ENCODE measurements around the genes SYT7, FADS1 and FADS2.

DNA sequence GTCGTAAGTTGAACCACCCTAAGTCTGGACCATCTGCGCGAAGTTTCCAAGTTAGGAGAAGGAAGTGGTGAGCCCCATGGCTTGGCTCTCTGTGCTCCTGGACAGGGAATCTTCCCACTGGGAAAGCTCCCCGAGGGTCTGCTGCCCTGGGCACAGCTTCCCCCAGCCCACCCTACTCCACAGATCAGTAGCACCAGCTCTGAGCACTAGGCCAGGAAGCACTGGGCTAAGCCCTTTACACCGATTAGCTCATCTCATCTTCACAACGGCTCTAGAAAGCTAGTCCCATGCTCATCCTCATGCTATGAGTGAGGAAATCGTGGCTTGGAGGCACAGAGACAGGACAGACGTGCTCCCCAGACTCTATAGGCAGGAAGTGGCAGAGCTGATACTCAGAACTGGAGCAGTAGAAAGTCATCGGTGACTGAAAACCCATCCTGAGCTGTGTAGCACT lies 9.4 kb downstream of the CD5 start:
- PRO-cap, 3 experiments = no peak in any of the 3 experiments
- RRBS = no CpG with 5 or more reads among the region's 9 CpGs

DNA sequence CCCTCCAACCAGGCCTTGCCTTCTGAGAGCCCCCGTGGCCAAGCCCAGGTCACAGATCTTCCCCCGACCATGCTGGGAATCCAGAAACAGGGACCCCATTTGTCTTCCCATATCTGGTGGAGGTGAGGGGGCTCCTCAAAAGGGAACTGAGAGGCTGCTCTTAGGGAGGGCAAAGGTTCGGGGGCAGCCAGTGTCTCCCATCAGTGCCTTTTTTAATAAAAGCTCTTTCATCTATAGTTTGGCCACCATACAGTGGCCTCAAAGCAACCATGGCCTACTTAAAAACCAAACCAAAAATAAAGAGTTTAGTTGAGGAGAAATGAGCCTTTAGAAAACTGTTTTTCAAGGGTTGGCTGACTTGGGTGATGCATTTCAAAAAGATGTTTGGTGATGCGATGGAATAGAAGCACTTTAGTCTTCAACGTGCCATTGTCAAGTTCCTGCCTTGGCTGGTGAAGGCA lies 25.3 kb downstream of the CD5 start:
- PRO-cap, 3 experiments = no peak in any of the 3 experiments
- RRBS = no CpG with 5 or more reads among the region's 5 CpGs

DNA sequence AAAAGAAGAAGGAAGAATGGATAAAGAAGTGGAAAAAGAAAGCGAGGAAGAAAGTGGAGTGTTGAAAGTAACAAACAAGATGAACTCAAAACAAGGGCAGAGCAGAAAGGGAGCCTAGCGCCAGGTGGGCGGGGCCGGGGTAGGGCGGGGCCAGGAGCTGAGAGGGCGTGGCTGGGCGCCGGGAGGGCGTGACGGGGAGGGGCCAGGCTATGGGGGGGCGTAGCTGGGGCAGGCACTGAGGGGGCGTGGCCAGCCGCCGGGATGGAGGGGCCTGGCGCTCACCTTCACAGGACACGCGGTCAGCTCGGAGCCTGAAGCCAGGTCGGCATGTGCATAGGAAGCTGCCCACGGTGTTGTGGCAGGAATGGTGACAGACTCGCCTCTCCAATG lies 13.6 kb downstream of the VWCE start:
- PRO-cap, 3 experiments = no peak in any of the 3 experiments
- RRBS = 14% methylated on average over 10 of the region's 21 CpGs

DNA sequence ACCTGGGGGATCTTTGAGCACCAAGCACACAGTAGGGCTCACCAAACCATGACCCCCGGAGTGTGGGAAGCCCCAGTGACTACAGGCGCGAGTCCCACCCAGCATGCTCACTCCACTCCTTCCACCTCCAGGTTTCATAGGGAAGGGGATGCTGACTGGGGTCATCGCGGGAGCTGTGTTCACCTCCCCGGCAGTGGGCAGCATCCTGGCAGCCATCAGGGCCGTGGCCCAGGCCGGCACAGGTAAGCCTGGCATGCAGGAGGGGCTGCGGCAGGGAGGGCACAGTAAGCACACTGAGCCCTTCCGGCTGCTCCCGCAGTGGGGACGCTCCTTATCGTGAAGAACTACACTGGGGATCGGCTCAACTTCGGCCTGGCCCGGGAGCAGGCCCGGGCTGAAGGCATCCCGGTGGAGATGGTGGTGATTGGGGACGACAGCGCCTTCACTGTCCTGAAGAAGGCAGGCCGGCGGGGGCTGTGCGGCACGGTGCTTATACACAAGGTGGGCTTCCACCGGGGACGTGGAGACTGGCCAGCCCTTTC lies 6.0 kb downstream of the TKFC start:
- PRO-cap, 3 experiments = no peak in any of the 3 experiments
- RRBS = 91% methylated on average over 19 of the region's 26 CpGs

- PRO-cap, 3 experiments = no peak in any of the 3 experiments
- RRBS = no CpG with 5 or more reads among the region's 20 CpGs
Observed at GRCh38 chr11:61347331-61348624, 13.9 kb downstream of the CYB561A3 start.

DNA sequence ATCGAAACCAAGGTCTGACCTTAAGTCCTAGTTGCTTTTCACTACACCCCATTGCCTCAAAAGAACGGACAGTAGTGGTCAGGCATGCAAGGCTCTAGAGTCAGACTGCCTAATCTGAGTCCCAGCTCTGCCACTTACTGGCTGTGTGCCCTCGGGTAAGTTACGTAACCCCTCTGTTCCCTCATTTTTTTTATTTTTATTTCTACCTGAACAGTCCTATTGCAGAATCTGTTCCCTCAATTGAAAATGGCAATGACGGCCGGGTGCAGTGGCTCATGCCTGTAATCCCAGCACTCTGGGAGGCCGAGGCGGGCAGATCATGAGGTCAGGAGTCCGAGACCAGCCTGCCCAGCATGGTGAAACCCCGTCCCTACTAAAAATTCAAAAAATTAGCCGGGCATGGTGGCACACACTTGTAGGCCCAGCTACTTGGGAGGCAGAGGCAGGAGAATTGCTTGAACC lies 9.5 kb downstream of the CYB561A3 start:
- PRO-cap, 3 experiments = no peak in any of the 3 experiments
- RRBS = no CpG with 5 or more reads among the region's 11 CpGs

- PRO-cap, 3 experiments = no peak in any of the 3 experiments
- RRBS = no CpG with 5 or more reads among the region's 16 CpGs
Observed at GRCh38 chr11:61498648-61499293, 9.8 kb upstream of the LRRC10B start.

- PRO-cap, 3 experiments = no peak in any of the 3 experiments
- RRBS = 48% methylated on average over 4 of the region's 17 CpGs
Observed at GRCh38 chr11:61533142-61533785, 24.7 kb downstream of the LRRC10B start.

- PRO-cap, 3 experiments = no peak in any of the 3 experiments
- RRBS = 8% methylated on average over 1 of the region's 17 CpGs
Observed at GRCh38 chr11:61540878-61542126, 32.8 kb downstream of the LRRC10B start.

DNA sequence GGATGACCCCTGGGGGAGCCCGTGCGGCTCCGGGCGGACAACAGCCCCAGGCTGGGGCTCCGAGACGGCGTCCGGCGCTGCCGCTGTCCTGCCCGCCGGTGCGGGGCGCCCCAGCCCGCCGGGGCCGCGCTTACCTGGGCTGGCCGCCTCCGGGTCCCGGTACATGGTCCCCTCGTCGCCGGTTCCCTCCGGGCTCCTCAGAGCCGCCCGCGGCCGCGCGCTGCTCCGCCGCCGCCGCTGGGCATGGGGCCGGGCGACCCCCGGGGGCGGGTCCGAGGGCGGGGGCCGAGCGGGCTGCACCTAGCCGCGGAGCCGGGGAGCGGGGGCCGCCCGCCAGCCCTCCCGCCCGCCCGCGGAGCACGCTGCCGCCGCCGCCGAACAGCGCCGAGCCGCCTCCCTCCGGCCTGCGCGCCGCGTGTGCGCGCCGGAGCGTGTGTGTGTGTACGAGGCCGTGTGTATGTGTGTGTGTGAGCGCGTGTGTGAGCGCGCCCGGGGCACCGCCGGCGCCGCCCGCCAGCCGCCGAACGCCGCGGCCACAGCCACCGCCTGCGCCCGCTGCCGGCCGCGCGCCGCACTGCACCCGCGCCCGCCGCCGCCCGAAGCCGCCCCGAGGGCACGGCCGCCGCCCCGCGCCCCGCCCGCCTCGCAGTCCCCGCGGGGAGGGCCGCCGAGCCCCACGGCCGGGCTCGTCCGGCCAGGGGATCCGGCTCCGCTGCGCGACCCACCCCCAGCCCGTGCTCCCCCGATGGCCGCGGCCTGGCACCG lies at the start of gene SYT7:
TSS of gene SYT7 (minus strand) at position 421 of the 765 bp plus-strand sequence.
- PRO-cap, 3 experiments = peak in 3 of 3 experiments; most common minus-strand start position 419 of the sequence (in 3)
- RRBS = 2% methylated on average over 73 of the region's 128 CpGs

DNA sequence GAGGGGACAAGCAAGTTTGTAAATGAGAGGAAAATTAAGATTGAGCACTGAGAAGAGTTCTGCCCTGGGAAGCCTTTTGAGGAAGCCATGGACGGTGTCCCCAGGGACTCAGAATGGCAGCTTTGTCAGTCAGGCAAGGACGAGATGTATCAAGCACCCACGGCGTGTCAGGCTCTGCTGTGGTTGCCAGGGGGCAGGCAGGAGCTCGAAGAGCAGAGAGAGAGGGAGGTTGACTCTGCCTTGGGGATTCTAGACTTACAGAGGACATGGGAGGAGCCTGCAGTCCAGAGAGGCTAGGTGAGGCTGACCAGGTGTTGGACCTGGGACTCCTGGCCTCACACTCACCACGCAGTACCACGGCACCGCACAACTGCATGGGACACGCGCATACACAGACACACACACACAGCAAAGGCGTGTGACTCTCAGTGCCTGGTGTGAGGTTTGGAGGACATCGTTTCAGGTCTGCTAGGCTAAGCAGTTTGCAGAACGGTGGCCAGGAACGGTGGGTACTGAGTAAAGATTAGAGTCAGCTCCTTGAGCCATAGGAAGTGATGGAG lies 29.2 kb upstream of the SYT7 start:
- PRO-cap, 3 experiments = no peak in any of the 3 experiments
- RRBS = no CpG with 5 or more reads among the region's 14 CpGs

DNA sequence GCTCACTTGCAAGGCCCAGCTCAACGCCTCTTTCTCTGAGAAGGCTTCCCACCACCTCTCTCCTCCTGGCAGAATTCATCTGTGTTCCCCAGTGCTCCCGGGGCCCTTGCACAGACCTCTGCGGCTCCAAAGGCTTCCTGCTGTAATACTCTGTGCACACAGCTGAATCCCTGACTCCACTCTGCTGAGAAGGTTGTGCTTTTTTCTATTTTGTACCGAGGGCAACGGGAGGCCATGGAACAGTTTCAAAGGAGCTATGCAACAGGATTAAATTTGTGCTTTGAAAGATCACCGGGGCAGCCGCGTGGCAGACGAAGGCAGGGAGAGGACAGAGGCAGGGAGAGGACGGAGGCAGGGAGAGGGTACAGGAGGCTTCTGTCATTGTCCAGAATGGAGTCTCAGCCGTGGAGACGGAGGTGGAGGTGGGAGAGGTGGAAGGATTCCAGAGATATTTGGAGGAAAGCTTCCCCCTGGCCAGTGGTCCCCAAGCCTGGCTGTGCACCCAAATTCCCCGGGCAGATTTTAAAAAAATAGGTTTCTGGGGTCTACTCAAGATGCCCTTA lies 49.3 kb upstream of the SYT7 start:
- PRO-cap, 3 experiments = no peak in any of the 3 experiments
- RRBS = no CpG with 5 or more reads among the region's 13 CpGs

- PRO-cap, 3 experiments = no peak in any of the 3 experiments
- RRBS = no CpG with 5 or more reads among the region's 17 CpGs
Observed at GRCh38 chr11:61701261-61701998, 21.2 kb downstream of the DAGLA start.

GRCh38 chr11:61718122-61719061 lies 34.0 kb upstream of the MYRF start:
- PRO-cap, 3 experiments = peak in 2 of 3 experiments; most common plus-strand start chr11:61718712 (in 1); most common minus-strand start chr11:61718657 (in 2)
- RRBS = 18% methylated on average over 15 of the region's 32 CpGs

DNA sequence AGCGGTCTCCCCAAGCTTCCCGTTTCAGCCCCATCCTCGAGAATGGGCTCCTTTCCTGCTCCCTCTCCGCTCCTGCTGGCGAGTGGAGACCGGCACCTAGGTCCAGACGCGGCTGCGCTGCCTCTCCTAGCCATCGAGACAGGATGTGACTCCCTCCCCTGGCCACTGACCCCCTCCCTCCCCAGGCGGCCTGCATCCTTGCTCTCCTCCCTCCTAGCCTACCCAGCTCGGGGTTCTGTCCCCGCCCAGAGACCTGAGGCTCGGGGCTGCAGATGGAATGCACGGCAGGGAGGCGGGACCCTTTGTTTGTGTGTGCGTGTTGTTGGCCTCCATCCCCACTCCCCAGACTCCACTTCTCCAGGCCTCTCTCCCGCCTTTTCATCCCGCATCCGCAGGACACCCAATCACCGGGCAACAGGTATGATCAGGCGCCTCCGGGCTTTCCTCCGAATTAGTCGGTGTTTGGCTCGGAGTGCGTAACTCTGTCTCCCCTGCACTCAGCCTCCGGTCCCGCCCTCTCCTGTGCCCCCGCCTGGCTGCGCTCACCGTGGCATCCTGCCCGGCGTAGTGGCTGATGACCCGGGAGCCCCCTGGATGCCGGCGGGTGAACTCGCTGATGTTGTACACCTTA lies 679 bp downstream of the FADS1 start:
- PRO-cap, 3 experiments = peak in 3 of 3 experiments; most common plus-strand start position 248 of the sequence (in 2); most common minus-strand start position 140 of the sequence (in 2)
- RRBS = 2% methylated on average over 11 of the region's 38 CpGs

GRCh38 chr11:61816640-61817683 lies at the start of gene FADS1:
FADS1 (minus strand) TSS chr11:61817003.
- PRO-cap, 3 experiments = peak in 1 of 3 experiments; most common plus-strand start chr11:61817126 (in 1); most common minus-strand start chr11:61816930 (in 1)
- RRBS = under 1% methylated on average over 38 of the region's 86 CpGs

- PRO-cap, 3 experiments = peak in 3 of 3 experiments; most common plus-strand start chr11:61827999 (in 3); most common minus-strand start chr11:61827867 (in 3)
- RRBS = 1% methylated on average over 27 of the region's 83 CpGs
Observed at GRCh38 chr11:61827722-61828641, at the start of gene FADS2. FADS2 (plus strand) TSS chr11:61828300.

GRCh38 chr11:61870912-61871759 lies 20.2 kb downstream of the FADS3 start:
- PRO-cap, 3 experiments = no peak in any of the 3 experiments
- RRBS = no CpG with 5 or more reads among the region's 28 CpGs

DNA sequence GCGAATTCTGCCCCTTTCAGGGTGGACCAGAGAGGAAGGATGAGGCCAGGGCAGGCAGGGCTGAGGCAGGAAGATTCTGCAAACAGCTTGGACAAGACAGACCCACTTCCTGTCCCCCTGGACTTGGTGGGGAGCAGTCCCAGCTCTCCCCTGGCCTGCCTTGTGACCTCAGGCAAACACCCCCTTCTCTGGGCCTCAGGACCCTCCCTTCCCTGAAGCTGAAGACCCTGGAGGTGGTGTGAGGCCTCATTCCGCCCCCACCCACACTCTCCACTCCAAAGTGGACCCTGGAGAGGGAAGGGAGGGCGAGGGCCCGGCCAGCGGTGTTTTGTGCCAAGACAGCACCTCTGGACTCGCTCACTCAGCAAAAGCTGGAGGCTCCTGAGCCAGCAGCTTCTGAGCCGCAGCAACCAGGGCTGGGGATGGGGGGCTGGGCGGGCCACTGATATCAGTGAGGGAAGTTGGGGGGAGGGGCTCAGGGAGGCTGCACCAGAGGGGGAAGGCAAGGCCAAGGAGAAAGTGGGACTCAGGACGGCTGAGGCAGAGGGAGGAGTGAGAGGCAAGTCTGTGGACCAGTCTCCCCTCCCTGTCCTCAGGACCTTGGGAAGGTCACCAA lies 8.5 kb downstream of the RAB3IL1 start:
- PRO-cap, 3 experiments = no peak in any of the 3 experiments
- RRBS = no CpG with 5 or more reads among the region's 9 CpGs

GRCh38 chr11:61910732-61911267 lies 6.6 kb downstream of the RAB3IL1 start:
- PRO-cap, 3 experiments = no peak in any of the 3 experiments
- RRBS = no CpG with 5 or more reads among the region's 3 CpGs